Ureter (tissue), 1 donor: ENCODE data around the gene CHD1L.

- PRO-cap = no peak
Observed at GRCh38 chr1:145999303-146000322, 3.2 kb upstream of the TXNIP start.

- PRO-cap = no peak
Observed at GRCh38 chr1:146409427-146409696, 64.8 kb upstream of the PPIAL4H start.

- PRO-cap = no peak
Observed at GRCh38 chr1:146986864-146987378, 48.8 kb downstream of the NBPF12 start.

- PRO-cap = no peak
Observed at GRCh38 chr1:147110027-147110401, 62.3 kb downstream of the PRKAB2 start.

- PRO-cap = bidirectional peak, plus-strand start at chr1:147242698, minus-strand start at chr1:147242520
Observed at GRCh38 chr1:147242163-147242873, at the start of gene CHD1L. TSS of gene CHD1L (plus strand) at chr1:147242684.

DNA sequence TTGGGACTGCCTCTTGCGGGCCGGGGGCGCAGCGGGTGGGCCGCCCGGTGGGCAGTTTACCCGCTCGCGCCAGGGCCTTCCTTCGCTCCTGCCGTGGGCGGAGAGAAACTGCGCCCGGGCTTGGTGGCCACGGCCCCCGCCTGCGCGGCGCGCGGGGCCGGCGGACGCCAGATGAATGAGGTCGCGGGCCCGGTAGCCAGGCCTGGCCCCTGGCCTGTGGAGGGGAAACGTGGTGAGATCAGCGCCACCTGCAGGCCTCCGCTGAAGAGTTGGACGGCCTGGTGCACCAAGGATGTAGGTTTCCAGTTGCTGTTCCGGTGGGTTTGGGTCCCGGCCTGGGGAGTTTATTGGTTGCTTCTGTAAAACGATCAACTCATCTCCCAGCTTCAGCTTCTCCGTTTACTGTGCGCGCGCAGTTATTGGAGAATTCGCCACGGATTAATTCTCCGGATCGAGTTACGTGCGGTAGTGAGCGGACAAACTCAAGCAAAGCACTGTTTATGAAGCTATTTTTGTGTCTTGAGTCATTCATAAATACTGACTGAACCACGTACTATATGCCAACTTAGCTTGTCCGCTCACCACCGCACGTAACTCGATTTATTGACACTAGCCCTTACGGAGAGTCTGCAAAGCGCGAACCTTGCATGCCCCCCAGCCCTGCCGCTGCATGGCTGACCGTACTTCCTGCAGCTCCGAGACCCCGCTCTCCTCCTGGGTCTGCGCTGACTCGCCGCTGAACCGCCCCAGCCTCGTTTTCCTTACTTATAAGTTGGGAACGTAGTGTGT lies 584 bp downstream of the CHD1L start:
- PRO-cap = no peak

- PRO-cap = no peak
Observed at GRCh38 chr1:147243702-147244236, 1.3 kb downstream of the CHD1L start.

DNA sequence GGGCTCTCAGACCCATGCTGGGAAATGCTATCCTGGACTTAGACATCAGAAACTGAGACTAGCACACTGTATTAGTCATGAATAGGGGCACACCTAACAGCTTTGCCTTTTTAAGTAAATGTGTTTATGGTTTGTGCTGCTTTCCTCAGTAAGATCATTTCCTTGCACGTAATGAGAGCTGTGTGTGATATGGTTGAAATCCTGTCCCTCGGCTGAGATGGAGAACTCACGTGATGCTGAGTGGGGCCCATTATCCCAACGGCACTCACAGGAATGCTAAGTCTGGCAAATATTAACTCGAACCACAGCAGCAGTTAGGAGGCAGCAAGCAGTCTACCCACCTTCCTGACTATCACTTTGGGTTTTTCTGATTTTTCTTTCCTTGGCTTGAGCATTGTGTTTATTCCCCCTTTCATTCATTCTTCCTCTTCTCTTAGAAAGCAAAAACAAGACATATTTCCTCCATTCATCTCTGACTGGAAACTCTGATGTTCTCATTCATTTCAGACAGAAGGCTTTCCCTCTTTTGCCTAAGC lies 38.3 kb downstream of the BCL9 start:
- PRO-cap = no peak

DNA sequence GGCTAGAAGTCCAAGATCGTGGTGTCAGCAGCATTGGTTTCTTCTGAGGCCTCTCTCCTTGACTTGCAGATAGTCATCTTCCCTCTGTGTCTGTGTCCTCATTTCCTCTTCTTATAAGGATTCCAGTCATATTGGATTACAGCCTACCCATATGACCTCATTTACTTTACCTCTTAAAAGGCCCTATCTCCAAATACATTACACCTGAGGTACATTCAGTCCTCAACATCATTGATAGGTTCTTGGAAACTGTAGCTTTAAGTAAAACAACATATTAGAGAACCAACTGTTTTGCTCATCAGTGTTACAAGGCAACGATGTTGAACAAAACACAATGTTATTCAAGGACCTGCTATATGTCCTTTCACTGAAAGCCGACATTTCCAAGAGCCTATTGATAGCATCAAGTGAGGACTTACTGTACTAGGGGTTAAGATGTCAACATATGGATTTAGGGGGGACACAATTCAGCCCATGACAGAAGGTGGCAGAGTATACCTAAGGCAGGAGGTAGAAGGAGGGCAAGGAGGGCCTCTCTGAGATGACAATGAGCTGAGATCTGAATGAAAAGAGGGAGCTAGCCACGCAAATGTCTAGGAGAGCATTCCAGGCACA lies 27.3 kb downstream of the ACP6 start:
- PRO-cap = no peak

GRCh38 chr1:147670814-147671069 lies 418 bp upstream of the ACP6 start:
- PRO-cap = no peak

DNA sequence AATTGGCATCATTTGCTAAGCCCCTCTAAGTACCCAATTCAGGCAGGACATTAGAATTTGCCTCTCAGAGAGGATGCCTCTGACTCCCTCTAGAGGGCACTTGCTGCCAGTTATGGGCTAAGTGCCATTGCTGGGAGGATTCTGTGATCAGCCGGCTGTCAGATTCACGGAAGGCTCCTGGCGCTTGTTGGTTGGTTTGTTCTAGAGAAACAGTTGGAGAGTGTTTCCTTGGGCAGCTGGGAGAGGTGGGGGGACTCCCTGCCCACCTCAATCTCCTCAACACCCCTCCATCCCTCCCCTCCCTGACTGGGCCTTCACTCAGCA lies 29.7 kb upstream of the ACP6 start:
- PRO-cap = no peak

- PRO-cap = no peak
Observed at GRCh38 chr1:147773062-147774140, 13.0 kb upstream of the GJA5 start.

DNA sequence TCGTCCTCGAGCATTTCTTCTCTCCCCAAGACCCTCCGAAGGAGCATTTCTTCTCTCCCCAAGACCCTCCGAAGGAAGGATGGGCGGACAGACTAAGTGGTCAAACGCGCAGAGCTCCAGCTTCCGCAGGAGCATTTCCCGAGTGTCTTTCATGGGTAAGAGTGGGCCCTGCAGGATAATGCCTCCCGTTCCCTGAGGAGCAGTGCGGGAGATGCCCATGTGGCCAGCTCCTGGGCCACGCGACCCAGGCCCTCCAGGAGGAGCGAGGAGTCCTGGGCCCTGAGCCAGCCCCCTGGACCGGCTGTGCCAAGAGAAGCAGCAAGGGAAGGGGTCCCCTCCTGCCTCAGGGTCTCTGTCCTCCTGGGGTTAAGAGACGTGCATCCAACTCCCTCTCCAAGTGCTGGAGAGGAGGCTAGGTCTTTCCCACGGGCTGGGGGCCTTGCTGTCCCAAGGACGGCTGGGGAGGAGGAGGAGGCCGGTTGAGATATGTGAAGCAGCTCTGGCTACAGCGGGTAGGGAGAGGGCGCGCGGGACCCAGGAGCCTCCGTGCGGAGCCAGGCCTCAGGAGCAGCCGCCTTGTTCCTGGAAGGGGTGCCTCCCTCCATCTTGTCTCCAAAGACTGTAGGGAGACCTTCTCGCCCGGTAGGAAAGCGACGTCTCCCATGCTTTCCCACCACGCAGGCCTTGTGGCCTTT lies 85.3 kb downstream of the GPR89B start:
- PRO-cap = no peak

DNA sequence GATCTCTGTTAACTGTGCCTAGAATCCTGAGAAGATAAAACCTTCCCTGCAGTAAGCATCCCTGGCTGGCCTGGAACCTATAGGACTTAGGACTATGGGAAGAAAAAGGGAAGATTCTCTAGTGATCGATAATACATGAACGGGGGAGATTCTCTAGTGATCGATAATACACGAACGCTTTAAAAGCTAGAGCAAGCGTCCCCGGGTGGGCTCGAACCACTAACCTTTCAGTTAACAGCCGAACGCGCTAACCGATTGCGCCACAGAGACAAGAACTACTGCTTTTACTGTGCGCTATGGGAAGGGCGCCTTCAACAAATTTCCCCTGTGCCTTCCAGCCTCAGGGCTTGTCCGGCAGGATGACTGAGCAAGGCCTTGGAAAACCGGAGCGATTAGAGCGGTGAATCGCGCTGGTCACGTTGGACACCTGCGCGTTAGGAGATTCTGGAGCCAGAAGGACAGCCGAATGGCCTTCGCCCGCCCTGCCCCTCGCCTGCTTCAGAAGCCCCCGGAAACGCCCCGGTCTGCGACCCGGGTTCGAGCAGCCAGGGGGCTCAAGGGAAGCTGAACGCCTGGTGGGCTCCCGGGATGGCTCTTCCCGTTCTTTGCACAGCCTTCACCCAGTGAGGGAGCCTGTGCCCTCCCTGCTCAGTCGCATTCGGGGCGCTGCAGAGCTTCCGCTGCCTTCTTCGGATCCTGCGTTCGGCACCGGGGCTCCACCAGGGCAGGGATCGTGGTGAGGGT lies 103.6 kb downstream of the NBPF11 start:
- PRO-cap = no peak

DNA sequence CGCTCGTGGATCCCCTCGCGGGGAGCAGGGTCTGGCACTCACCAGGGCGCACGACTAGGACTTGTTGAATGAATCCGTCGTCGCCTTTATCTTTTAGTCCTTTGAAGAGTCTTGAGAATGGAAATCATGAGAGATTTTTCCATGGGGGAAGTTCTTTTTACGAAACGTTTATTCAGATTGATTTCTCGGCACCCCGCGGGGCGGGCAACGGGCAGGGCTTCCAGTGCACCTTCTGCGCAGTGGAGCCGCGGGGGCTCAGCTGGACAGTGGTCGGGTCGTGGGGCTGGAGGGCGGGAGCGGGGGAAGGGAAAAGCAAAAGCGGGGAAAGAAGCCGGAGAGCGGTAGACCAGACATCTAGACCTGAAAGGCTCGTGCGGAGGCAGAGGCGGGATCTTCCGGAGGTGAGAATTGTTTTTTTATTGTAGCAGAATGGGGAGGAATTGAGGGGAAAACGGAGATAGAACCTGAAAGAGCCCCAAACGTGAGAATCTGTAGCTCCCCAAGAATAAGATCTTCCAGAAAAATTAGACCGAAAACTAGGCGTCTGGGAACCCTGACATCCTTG lies 102.9 kb downstream of the NBPF11 start:
- PRO-cap = no peak

- PRO-cap = no peak
Observed at GRCh38 chr1:148278854-148279415, 126.9 kb upstream of the NBPF11 start.

GRCh38 chr1:148353448-148354284 lies 129.4 kb downstream of the PPIAL4G start:
- PRO-cap = no peak

DNA sequence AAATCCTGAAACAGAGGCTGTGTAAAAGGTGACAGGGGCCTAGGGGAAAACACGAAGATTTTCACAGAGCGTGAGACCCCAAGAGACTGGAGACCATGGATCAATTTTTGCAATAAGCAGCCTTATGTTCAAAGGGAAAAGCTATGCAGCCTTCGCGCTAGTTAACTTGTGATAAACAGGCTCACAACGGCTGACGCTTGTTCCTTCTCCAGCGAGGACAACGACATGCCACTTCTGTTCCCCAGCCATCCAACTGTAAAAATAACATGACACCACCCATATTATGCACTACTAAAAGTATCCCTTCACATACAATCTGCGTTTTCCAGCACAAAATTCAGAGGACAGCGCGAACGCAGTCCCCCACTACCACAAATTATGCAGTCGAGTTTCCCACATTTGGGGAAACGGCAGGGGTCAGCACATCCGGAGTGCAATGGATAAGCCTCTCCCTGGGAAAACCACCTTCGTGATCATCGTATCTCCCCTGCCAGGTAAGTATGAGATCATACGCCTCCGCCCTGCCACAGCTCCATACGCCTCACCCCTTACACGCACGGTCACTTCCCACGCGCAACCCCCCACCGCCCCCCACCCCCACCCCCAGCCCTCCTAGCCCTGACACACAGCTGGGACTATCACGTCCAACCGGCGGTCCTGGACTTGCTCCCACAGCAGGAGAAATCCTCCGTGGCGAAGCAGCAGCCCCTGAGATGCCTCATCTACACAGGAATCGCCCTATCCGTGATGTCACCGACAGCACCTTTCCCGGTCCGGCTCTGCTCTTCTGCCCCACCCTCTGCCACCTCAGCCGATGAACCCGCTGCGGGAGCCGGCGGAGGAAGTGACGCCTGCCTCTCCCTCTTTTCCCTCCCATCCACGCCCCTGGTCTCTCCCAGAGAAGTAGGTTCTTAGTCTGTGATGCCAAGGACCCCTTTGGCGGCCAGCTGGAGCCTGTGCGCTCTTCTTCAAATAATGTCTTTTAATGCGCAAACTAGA lies 120.8 kb downstream of the PPIAL4G start:
- PRO-cap = no peak

GRCh38 chr1:148433234-148433567 lies 49.9 kb downstream of the PPIAL4G start:
- PRO-cap = no peak

- PRO-cap = unidirectional peak, plus-strand start at chr1:149102769
Observed at GRCh38 chr1:149102596-149103001, 752 bp downstream of the NBPF9 start.